Smooth muscle cell (in vitro differentiated cells): ENCODE measurements around the genes TRIM77, NAALAD2 and PIWIL4.

GRCh38 chr11:86503030-86504229, 128.7 kb downstream of the CCDC81 start:
- RAMPAGE, long total RNA = no peak

DNA sequence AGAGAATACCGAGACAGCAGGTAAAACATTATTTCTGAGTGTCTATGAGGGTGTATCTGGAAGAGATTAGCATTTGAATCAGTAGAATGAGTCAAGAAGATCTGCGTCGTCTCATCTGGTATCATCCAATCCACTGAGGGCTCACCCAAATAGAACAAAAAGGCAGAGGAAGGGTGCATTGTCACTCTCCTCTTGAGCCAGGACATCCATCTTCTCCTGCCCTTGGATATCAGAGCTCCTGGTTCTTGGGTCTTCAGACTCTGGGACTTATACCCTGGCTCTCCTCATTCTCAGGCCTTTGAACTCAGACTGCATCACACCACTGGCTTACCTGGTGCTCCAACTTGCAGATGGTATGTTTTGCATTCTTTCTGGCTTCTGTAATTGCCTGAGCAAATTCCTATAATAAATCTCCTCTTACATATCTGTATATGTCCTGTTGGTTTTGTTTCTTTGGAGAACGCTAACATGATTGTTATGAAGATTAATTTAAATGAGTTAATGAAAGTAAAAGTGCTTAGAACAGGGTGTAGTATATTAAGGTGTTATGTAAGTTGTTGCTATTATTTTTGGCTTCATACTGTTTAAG, 177.2 kb upstream of the PRSS23 start:
- RAMPAGE, long total RNA = no peak

DNA sequence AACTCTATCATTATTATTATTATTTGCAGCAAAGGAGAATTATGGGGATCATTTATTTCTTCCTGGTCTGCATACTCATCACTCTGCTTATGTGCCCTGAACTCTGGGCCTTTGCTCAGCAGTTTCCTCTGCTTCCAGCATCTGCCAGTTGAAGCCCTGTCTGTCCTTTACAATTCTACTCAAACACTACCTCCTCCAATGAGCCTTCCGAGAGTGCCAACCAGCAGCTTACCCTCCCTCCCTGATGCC, 124.4 kb upstream of the PRSS23 start:
- RAMPAGE, long total RNA = no peak

- RAMPAGE, long total RNA = no peak
These were observed 15.9 kb downstream of the PRSS23 start for GRCh38 chr11:86816147-86816775.

DNA sequence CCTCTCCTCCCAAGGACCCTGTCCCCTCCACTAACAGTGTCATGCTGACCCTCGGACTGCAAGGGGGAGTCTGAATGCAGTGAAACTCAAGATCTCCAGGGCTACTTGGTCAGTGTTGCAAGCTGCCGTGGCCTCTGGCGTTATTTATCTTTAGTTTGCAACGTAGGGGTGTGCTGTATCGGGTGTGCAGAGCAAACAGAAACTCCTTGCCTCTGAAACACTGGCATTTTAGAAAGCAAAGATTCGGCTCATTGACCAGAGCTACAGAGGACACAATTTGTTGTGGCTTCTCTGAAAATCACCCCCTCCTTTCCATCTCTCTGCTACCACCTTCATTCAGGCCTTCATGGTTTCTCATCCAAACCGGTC, 15.1 kb downstream of the FZD4 start:
- RAMPAGE, long total RNA = no peak

- RAMPAGE, long total RNA = no peak
These were observed 13.9 kb downstream of the FZD4 start for GRCh38 chr11:86941048-86941915.

DNA sequence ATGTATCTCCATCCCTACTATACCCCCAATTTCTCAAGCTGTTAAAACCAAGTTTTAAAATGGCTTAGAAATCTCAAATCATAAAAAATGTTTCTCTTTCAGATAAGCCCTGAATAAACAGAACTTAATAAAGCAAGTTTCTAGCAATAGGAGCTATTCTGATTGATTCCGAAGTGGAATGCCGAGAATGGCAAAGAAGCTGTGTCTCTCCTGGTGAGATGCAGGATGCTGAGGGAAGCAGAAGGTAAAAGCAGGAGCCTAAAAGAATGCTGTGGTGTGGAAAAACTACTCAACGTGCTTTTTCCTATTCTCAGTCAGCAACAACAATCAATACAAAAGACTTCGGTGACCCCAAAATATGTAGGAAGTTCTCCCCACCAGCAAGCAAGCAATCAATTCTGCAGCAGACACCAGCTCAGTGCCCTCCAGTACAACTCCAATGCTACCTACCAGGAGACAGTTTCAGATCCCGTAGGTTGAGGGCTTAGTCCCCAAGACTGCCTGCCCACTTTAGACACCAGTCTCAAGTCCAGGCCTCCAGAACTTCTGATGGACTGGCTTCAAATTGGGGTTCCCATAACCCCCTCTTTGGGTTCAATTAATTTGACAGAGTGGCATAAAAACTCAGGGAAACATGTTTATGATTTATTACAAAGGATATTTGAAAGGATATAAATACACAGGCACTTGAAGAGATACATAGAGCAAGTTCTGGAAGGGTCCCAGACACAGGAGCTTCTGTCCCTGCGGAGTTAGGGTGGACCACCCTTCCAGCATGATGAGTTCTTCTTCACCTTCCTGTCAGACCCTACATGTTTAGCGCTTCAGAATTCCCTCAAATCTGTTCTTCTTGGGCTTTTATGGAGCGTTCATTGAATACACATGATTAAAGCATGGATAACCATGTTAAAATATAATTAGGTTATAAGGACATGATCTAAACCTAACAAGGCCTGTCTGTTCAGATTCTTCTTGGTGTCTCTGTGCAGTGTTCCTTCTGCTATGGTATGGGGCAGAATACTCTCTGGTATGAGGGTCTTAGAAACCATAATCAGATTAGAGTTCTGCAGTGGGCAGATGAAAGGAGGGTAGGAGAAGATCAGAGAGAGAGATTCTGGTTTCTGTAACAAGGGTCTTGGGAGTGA, 6.4 kb downstream of the CTSC start:
- RAMPAGE, long total RNA = no peak

GRCh38 chr11:89710022-89710386, at the start of gene TRIM77:
Gene TRIM77 (plus strand): TSS chr11:89710299.
- RAMPAGE, long total RNA = no peak

DNA sequence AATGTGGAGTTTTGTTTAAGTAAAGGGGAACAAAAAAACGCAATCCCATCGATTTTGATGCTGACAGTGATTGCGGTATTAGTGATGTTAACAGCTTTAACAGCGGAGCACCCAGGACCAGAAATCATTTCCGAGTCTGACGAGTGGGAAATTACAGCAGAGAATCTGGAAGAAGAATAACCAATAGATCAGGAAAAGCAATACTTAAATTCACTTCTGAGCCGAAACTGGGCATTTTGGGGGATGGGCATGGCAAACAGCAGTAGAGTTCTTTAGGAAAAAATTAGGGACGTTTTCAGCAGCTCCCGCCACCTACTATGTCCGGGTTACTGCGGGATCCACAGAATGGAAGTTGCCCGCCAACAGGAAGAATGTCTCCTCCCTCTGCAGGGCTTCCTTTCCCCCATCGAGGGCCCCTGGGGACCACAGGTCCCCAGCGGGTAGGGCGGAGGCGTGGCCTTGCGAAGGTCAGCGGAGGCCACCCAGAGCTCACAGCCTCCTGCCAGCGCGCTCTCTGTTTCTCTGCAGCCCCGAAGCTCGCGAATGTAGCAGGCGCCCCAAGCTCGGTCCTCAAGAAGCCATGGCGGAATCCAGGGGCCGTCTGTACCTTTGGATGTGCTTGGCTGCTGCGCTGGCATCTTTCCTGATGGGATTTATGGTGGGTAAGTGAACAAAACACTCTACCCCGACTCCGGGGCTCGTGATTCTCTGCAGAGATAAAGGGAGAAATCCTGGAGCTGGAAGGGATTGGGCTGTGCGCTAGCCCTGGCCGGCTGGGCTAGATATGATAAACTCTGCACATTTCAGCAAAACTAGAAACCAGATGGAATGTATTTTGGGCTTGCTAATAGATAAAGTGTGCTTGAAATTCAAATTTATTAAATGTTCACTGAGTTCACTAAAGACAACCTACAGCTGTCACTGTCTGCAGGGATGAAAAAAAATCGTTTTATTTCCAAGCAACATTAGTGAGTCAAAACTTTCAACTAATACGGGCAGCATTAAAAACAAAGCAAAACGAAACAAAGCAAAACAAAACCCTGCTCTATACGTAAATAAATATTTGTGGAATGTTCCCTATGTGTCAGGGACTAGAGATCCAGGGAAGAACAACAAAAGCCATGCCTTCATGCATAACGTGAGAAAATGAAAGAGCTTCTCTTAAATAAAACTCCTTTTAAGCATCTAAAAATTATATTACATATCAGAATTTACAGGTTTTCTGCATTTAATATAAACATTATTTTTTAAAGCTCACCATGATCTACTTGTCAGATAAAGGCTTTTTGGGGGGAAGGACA, at the start of gene NAALAD2:
NAALAD2 (plus strand) TSS at position 485 of the 1,301 bp plus-strand sequence.
- RAMPAGE, long total RNA = start-site peak on the plus strand centred at position 492 of the sequence, 60 bp wide, 35 and 18 reads in 2 replicates

GRCh38 chr11:91981867-91982224, 242.8 kb upstream of the FAT3 start:
- RAMPAGE, long total RNA = no peak

DNA sequence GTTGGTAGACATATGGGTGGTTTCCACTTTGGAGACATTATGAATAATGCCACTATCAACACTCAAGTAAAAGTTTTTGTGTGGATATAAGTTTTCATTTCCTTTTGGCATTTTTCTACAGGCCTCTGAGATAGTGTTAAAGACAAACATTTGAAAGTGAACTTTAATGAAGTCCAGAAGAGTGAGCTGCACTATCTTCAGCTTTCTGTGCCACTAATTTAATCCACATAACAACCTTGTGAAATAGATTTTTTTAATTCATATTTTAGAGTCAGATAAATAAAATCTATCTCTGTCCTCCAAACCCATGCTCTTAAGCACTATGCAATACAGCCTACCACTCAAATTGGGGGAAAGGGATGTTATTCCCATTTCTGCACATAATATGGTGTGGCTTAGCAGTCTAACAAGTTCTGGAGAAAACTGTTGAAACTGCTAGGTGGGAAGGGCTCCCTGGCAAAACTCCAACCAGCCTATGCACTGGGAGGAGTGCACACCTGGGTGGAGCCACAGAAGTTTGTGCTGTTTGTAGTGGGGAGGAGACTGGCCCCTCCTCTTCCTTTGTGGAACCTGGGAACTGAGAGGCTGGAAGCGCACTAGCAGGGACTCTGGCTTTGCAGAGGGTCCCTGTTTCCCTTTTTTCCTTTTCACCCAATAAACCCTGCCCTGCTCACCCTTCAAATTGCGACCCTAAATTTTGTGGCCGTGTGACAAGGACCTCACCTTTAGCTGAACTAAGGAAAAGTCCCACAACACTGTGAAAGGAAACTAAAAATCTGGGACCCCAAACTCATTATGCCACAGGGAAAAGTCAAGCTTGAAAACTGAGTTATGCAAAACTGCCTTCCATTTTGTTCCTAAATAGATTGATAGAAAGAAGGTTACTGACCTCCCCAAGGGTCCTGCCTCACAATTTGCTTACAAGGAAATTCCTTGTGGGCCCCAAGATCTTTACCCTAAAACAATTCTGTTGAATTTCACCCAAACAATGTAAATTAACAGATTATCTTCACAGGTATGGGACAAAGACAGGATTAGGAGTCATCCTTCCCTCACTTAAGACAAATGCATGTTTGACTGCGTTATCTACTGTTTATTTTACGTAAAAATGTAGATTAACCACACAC, 81.2 kb downstream of the SLC36A4 start:
- RAMPAGE, long total RNA = no peak

DNA sequence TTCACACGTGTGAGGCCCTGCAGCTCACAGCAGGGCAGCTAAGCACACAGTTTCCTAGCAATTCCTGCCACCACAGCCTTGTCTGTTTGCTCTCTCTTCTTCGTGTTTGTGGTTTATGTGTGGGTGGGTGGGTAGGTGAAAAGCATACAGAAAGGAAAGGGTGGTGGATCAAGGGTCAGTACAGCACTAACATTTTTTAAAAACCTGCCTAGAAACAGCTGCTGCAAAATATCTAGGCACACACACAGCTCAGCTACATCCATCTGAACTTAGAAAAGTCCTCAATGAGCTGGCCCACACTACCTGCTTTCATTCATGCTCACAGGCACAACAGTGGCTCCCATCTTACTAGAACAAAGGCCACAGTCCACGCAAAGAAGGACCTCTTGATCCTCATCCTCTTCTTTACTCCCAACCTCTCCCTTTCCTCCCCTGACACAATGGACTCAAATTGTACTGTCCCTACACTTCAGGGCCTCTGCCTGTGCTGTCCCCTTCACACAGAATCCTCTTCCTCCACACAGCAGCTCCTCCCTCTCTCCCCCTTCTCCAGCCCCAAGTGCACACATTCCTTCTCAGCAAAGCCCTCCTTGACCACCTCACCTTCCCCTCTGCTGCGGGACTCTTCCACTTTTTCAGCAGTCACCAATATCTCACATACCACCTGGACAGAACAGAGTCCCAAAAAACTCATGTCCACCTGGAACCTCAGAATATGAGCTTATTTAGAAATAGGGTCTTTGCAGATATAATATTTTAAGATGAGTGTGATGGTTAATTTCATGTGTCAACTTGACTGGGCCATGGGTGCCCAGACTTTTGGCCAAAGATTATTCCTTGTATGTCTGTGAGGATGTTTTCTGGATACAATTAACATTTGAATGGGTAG, 12.7 kb downstream of the SMCO4 start:
- RAMPAGE, long total RNA = no peak

DNA sequence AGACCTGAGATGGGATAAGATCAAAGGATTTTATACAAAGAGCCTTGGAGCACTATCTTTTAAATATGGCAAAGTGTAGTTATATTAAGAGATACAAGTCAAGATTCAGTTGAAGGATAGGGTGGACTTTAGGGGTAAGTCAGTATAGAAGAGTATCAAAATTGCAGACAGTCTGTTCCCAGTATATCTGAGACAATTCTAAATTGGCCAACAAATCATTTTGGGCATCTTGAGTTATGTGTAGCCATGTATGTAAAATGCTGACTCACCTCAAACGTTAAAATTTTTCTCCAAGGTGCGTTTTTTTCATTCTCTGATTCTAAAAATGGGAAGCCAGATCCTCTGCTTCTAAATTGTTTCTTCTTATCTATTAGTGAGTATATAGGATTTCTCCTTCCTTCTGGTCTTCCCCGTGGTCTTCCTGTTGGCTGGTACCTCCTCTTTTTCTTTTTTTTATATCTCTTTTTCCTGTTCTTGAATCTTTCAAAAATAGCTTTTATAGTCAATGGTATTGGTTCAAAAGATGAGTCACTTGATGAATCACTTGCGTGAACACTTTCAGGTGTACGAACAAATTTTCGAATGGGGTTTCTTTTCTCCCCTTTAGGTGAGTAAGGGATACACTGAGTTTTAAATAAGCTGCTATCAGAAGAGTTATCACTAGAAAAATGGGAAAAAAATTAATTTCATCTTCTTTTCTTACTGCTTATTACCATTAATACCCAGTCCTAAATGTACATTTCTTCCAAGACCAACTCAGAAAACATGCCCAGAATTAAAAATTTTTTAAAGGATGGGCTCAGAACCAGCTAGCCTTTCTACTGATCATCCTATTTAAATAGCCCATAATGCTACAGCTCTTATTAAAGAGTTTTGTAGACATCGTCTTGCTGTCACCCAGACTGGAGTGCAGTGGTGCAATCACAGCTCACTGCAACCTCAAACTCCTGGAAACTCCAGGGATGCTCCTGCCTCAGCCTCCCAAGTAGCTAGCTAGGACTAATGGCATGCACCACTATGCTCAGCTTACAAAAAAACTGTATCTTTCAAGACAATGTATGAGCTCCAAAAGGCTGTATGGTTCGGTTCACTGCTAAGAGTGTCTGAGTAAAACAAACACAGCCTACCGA, 3.1 kb downstream of the TAF1D start:
- RAMPAGE, long total RNA = no peak

- RAMPAGE, long total RNA = no peak
These were observed 1.3 kb downstream of the TAF1D start for GRCh38 chr11:93739874-93740444.

DNA sequence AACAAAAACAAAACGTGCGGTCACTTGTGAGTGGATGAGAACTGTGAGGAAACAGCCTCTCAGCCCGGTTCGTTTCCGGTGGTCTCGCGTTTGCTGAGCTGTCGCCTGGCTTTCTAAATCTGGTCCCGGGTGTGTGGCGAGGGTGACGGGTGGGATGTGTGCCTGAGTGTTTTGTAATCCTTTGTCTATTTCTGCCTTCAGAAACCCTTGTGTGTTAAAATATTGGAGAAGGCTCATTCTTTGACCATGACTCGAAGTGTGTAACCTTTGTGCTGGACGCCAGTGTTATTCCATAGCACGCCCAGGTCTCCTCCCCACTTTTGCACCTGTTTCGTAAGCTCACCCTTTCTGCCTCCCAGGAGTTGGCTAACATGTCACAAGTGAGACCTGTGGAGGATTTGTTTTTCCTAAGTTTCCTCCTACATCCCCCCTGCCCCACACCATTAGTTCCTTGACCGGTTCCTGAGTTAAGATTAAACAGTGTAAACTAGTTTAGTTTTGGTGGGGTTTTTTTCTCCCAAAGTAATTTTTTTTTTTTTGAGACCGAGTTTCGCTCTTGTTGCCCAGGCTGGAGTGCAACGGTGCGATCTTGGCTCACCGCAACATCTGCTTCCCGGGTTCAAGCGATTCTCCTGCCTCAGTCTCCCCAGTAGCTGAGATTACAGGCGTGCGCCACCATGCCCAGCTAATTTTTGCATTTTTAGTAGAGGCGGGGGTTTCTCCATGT, 453 bp downstream of the C11orf54 start:
- RAMPAGE, long total RNA = no peak

GRCh38 chr11:94566975-94567745, at the start of gene PIWIL4:
Gene PIWIL4 (plus strand): TSS chr11:94567368.
- RAMPAGE, long total RNA = no peak

- RAMPAGE, long total RNA = no peak
These were observed 80.7 kb downstream of the PIWIL4 start for GRCh38 chr11:94647681-94648482.

DNA sequence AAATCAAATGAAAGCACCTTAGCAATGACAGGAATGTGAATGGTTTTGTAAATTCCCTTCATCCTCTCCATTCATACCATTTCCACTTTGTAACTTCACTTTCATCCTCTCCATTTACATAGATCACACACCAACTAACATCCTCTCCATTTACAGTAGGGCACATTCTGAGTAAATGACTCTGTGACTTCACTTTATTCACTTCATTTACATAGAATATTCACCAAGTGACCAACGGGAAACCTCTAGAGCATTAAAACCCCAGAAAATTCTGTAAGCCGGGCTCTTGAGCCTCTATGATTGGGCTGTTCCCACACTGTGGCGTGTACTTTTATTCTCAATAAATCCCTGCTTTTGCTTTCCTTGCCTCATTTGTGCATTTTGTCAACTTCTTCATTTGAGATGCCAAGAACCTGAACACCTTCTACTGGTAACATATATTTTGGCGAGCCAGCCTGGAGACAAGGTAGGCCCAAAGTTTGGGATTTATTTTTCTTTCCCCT, 83.0 kb downstream of the PIWIL4 start:
- RAMPAGE, long total RNA = no peak

DNA sequence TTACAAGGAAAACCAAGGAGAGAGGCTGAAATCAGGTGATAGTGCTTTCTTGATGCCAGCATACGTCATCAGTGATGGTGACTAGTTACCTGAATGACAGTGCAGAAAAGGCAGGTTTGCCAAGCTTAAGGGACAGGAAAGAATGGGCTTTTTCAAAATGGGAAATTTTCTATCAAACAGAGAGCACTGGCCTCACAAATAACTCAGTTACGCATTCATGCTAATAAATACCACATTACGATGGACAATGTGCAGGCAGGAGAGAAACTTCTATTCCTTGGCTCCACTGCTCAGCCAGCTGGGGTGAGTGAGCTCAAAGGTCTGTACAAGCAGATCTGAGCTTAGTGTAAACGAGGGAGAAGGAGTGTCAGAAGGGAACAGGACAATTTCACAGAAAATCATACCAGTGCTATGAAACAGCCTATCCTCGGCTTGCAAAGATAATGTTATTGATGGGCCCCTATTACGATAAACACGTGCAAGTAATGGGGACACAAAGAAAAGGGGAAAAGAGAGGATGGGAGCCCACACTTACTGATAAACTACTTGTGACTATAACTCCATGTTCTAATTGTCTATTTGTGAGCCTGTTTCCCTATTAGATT, 46.1 kb downstream of the AMOTL1 start:
- RAMPAGE, long total RNA = no peak

- RAMPAGE, long total RNA = no peak
These were observed 9.8 kb downstream of the SRSF8 start for GRCh38 chr11:95076518-95076997.